ENCODE results near the gene UBE4B.

GRCh38 chr1:9127188-9127778, 1.6 kb downstream of the GPR157 start:
- RAMPAGE, long total RNA: no peak
- RRBS: no CpG with 5 or more reads among the region's 13 CpGs

DNA sequence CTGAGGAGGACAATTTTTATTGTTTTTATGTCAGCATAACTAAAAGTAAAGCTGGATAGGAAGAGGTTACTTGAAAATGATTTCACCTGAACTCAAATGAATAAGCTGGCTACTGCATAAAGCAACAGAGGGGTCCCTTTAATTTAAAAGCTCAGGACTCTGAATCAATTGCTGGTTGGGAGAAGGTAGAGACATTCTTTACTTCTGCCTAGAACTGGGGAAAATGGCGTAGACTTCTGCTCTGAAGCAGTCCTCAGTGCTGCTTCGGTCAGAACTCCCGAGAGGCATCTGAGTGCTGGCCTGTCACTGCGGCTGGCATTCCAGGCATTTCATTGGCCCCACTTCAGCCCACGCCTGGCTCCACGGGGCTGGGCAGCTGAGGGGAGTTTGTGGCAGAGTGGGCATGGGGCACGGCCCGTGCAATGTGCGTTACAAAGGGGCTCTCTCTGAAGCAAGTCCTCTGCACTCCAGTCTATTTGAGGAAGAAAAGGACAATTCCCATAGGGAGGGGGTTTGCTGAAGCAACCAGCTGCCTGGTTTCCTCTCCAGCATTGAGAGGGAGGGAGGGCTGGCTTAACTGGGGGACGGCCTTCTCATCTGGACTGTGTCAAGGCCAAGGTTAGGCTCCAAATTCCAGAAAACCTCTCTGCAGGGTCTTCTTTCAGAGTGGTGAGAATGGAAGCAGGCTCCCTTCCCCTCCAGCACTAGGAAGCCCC, 20.9 kb upstream of the GPR157 start:
- RAMPAGE, long total RNA: no peak
- RRBS: no CpG with 5 or more reads among the region's 10 CpGs

- RAMPAGE, long total RNA: no peak
- RRBS: no CpG with 5 or more reads among the region's 12 CpGs
These were observed 7.3 kb downstream of the H6PD start for GRCh38 chr1:9241776-9242364.

DNA sequence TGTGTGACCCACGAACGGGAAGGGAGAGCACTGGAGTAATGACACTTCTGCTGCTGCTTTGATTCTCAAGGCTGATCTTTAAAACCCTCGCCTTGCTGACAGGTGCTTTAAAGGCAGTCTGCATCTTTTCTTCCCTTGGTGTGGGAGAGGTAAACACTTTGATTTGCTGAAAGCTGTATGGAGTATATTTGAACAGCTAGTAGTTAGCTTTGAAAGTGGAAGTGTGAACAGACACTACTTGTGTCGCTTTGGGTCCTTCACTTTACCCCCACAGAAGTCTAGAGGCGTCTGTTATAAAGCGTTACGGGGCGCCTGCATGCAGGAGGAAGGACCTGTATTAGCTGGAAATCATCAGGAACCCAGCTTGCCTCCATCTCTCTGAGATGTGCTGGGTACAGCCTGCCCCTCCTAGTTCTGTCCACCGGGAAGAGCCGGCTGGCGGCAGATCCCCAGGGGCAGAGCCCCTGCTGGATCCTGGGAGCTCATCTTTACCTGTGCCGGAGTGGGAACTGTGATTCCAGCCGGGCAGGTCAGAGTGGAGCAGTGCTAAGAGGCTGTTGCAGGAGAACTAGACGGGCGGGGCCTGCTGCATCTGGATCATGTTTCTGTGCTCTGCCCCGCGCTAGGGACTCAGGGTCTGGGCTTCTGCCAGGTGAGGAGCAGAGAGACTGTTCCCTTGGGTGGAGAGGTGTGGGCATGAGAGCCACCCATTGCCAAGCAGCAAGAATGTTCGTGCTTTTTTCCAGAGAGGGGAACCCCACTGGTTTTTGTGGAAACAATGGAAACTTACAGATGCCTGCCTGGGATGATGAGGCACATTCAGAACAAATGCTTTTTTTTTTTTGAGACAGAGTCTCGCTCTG, 22.3 kb upstream of the SPSB1 start:
- RAMPAGE, long total RNA: no peak
- RRBS: 52% methylated on average over 3 of the region's 19 CpGs

- RAMPAGE, long total RNA: no peak
- RRBS: 91% methylated on average over 3 of the region's 8 CpGs
These were observed 11.4 kb downstream of the SPSB1 start for GRCh38 chr1:9304071-9304496.

GRCh38 chr1:9321191-9322356, 28.9 kb downstream of the SPSB1 start:
- RAMPAGE, long total RNA: no peak
- RRBS: no CpG with 5 or more reads among the region's 34 CpGs

DNA sequence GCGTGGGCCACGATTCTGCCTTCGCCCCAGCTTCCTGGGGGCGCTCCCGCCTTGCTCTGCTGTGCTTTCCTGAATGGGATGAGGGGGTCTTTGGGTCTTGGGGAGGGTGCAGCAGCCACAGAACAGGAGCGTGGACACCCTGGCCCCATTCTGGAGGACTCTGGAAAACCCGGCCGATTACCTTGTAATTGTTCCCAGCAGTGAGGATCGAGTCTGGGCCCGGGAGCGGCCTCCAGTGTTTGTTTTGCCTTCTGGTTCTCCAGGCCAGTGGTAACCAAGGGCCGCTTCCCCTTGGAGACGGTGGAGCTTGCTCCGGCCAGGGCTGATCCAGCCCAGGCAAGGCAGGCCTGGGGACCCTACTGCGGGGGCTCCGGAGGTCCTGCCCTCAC, 46.1 kb downstream of the SPSB1 start:
- RAMPAGE, long total RNA: no peak
- RRBS: 54% methylated on average over 8 of the region's 16 CpGs

DNA sequence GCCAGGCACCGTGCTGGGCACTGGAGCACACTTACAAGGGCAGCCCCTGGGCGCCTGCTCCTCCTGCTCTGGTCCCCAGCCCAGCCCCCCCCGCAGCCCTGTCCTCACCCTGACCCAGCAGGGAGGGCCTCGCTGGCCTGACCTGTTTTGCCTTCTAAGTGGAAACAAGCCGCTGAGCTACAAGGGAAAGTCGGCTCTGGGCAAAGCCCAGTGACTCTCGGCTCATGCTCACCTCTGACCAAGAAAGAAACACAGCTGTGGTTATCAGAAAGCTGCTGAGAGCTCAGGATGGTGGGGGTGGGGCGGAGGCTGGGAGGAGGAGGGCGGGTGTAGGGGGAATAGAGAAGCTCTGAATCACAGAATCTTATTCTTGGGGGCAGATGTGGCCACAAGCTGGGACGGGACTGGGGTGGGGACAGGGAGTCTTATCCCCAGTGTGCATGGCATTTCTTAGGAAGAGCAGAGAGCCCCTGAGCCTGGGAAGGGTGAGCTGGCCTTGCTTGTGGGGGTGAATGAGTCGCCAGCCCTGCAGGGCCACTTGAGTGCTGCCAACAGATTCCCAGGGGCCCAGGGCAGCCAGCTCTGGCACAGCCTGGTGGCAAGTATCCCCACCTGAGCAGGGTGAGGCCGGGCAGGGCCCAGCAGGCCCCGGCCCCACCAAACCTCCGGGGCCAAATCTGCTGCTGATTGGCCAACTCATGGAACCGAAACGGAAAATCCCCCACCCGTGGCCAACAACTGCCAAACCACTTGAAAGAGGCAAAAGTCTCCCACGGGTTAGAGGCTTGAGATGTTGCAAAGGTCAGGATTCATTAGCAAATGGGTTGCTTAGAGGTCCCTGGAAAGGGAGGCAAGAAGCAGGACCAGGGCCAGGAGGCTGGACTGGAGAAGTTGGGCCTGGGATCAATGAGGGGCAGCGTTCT, 120.6 kb downstream of the SPSB1 start:
- RAMPAGE, long total RNA: no peak
- RRBS: no CpG with 5 or more reads among the region's 19 CpGs

GRCh38 chr1:9482278-9482833, 56.9 kb upstream of the SLC25A33 start:
- RAMPAGE, long total RNA: no peak
- RRBS: no CpG with 5 or more reads among the region's 10 CpGs

DNA sequence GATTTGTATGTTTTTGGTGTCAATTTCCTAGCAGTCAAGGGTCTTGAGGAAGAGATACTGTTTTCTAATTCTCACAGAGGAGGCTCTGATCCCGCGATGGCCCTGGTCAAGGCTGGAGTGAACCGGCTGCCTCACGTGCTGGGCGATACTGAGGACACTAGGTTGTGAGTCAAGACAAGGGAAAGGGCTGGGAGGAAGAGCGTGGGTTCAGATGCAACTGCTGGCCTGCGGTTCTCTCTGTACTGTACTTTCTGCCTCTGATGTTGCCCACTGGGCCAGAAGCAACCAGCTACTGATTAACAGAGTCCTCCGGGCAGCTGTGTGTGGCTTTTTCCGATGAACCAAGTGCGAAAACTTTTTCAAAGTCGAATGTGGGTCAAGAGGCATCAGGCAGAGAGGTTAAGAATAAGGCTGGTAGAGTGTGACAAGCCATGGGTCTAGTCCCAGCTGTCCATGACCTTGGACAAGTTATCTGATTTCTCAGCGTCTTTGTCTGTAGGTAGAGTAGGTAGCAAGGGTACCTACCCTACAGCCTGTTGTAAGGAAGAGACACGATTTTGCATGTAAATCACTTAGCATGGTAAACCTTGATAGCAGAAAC, 38.1 kb upstream of the SLC25A33 start:
- RAMPAGE, long total RNA: no peak
- RRBS: no CpG with 5 or more reads among the region's 13 CpGs

DNA sequence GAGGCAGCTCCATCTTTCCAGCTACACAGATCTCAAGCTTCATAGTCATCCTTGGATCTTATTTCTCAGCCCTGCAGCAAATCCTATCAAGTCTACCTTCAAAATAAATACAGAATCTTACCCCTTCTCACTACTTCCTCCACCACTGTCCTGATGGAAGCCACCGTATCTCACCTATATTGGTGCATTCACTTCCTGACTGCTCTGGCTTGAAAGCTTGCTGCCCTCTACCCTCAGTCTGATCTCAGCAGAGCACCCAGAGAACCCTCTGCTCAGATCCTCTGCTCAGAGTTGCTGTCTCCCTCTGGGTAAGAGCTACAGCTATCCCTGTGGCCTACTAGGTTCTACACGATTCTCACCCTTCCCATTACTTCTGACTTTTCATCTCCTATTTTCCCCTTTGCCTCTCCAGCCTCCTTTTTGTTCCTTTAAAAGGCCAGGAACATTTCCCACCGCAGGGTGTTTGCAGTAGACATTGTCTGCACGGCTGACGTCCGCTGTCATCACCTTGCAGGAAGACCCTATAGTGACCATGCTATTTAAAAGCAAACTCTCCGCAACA, 19.4 kb downstream of the SLC25A33 start:
- RAMPAGE, long total RNA: no peak
- RRBS: no CpG with 5 or more reads among the region's 7 CpGs

- RAMPAGE, long total RNA: no peak
- RRBS: no CpG with 5 or more reads among the region's 19 CpGs
These were observed 74.3 kb downstream of the CLSTN1 start for GRCh38 chr1:9749222-9750020.

- RAMPAGE, long total RNA: no peak
- RRBS: no CpG with 5 or more reads among the region's 7 CpGs
These were observed 55.2 kb downstream of the CLSTN1 start for GRCh38 chr1:9768552-9769027.

- RAMPAGE, long total RNA: no peak
- RRBS: no CpG with 5 or more reads among the region's 12 CpGs
These were observed 35.9 kb downstream of the CLSTN1 start for GRCh38 chr1:9787736-9788302.

- RAMPAGE, long total RNA: no peak
- RRBS: 10% methylated on average over 6 of the region's 20 CpGs
These were observed 12.0 kb upstream of the CLSTN1 start for GRCh38 chr1:9835474-9836433.

GRCh38 chr1:9850450-9851419, 27.0 kb upstream of the CLSTN1 start:
- RAMPAGE, long total RNA: no peak
- RRBS: 49% methylated on average over 2 of the region's 24 CpGs

GRCh38 chr1:9852433-9852879, 28.7 kb upstream of the CLSTN1 start:
- RAMPAGE, long total RNA: no peak
- RRBS: no CpG with 5 or more reads among the region's 9 CpGs

GRCh38 chr1:9877884-9878525, 32.1 kb downstream of the CTNNBIP1 start:
- RAMPAGE, long total RNA: no peak
- RRBS: no CpG with 5 or more reads among the region's 12 CpGs

GRCh38 chr1:10028832-10029369, 3.9 kb upstream of the UBE4B start:
- RAMPAGE, long total RNA: no peak
- RRBS: no CpG with 5 or more reads among the region's 33 CpGs

DNA sequence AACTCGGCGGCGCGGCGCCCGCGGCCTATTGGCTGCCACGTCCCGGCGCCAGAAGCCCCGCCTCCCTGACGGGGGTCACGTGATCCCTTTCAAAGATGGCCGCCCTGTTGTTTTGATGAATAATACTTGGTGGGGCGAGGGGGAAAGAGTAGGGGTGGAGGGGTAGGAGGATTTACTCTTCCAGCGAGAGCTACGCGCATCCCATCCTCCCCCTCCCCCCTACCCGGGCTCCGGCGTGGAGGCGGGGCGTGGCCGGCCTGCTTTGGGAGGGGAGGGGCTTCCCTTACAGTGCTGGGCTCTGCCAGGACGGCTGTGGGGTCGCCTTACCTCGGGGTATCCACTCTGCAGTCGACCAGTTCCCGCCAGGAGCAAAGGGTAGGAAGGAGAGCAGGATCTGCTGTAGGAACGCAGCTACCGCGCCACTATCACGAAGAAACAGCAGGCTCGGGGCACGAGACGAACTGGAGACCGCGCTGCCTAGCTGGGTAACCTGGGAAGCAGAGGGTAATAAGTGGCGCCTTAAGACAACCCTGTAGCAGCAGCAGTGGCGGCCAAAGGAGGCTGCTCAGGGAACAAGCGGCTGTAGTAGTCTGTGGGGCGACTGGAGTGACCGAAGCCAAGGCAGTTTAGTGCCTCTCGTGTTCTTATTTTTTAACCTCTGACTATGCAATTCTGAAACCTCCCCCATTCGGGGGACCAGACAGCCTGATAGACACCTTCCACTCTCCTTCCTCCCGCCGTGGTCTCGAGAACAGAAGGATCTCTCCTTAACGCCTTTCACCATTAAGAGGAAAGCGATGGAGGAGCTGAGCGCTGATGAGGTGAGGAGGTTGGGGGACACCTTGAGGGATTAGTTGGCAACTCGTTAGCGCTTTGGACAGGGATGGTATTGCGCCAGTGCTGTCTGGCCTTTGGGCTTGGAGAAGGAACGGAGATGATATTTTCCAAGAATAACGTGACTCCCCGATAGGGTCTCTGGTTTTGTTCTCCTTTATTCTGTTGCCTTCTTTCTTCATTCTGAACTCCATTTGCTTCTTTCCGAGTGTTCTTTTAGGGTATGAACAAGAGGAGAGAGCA, at the start of gene UBE4B:
Gene UBE4B (plus strand): TSS at position 85 of the 1,077 bp plus-strand sequence.
- RAMPAGE, long total RNA: start-site peak on the plus strand centred at position 117 of the sequence, 114 bp wide, 82 and 56 reads in 2 replicates; start-site peak on the plus strand centred at position 275 of the sequence, 40 bp wide, 56 and 59 reads in 2 replicates
- RRBS: no CpG with 5 or more reads among the region's 58 CpGs

Measured in epithelial cell of alveolus of lung (primary cell).